Vein endothelial cell (primary cell): ENCODE measurements around the genes LCE6A and SPRR1A.

- CAGE, long polyA plus RNA: no peak
These were observed 602 bp downstream of the S100A10 start for GRCh38 chr1:151992931-151993583.

GRCh38 chr1:152028951-152029539, 7.8 kb downstream of the S100A11 start:
- CAGE, long polyA plus RNA: no peak

DNA sequence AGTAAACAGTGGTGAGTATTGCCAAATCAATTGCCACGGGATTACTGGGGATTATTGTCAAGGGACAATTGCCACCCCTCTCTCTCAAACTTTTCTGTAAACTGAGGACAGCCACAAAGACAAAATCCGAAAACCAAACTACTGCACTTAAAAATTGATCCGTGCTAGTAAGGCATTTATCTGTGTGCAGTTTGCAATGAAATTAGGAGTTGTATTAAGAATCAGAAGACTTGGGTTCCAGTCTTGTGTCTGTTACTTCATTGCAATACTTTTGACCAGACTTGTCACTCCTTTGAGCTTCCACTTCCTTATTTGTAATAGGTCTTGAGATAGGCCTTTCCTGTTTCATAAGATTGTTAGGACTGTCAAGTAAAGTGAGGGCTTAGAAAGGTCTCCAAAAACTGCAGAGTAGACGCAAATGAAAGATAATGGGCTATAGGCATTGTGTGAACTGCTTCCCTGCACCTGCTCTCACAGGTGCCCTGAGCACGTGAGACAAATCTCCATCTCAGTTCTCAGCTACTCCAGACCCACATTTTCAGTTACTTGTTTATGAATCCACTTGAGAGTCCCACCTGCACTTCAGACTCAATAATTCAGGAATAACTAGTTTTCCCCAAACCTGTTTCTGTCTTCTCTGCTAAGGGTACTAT, 1.4 kb upstream of the S100A11 start:
- CAGE, long polyA plus RNA: no peak

DNA sequence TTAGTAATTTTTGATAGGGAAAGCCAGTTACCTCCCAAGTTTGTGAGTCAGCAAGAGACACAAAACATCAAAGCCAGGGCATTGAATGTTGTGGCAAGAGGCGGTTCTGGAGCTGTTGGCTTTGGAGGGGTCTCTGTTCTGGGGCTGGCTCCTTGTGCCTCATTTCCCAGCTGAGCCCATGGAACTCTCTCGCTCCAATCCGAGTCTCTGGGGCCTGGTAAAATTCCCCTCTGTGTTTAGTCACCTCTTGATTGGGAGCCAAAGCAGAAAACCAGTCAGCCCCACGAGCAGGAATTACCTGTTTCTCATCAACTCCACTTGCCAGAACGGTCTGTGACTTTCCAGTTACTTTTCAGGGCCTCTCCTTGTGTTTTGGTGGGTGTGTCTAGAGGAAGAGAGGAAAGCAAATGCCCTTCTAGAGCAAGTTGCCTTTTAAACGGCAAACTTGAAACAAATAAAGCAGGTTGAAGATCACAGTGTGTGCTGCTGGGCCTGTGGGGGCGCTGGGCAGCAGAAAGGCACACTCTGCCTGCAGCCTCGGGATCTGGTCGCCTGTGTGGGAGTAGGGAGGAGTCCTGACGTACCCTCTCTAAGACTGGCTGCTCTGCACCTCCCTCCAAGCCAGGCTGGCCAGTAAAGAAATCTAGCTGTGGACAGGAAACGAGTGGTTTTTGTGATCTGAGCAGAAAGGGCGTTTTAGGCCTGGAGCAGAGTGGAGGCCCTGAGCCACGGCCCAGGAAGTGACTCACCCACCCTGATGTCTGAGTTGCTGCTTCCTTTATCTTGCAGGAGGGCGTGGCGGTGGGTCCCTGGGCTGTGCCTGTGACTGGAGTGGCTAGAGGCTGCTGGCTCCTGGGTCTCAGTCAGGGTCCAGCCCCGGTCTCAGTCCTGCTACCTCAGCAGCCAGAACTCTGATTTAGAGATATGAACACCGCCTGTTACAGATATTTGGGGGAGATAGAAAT, 11.0 kb upstream of the S100A11 start:
- CAGE, long polyA plus RNA: no peak

- CAGE, long polyA plus RNA: no peak
These were observed 909 bp upstream of the C1orf68 start for GRCh38 chr1:152718421-152718804.

DNA sequence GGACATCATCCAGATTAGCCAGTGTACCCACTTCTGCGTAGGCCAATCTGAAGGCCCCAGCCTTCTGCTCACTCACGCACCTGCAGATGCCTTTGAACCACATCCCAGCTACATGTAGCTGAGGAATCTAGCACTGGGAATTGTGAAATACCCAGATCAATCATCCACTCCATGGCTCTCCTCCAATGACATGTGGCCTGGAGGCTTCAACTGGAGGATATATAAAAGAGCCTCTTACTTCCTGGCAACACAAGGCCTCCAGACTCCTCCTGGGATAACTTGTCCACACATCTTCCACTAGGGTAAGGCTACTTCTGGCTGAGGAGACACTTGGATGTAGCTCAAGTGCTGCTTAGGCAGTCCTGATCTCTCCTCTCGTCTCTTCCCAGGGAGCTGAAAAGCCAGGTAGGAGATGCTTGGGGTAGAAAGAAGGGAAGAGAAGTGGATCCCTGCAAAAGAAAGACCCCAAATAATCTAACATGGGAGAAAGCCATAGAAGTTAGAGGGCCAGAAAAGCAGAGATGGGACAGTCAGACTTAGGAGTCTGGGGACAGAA, at the start of gene LCE6A:
TSS of gene LCE6A (plus strand) at position 250 of the 556 bp plus-strand sequence.
- CAGE, long polyA plus RNA: no peak

- CAGE, long polyA plus RNA: no peak
These were observed at the start of gene SPRR1A for GRCh38 chr1:152983745-152984316. SPRR1A (plus strand) TSS chr1:152984081.

- CAGE, long polyA plus RNA: no peak
These were observed 279 bp downstream of the PGLYRP3 start for GRCh38 chr1:153312519-153312826.

DNA sequence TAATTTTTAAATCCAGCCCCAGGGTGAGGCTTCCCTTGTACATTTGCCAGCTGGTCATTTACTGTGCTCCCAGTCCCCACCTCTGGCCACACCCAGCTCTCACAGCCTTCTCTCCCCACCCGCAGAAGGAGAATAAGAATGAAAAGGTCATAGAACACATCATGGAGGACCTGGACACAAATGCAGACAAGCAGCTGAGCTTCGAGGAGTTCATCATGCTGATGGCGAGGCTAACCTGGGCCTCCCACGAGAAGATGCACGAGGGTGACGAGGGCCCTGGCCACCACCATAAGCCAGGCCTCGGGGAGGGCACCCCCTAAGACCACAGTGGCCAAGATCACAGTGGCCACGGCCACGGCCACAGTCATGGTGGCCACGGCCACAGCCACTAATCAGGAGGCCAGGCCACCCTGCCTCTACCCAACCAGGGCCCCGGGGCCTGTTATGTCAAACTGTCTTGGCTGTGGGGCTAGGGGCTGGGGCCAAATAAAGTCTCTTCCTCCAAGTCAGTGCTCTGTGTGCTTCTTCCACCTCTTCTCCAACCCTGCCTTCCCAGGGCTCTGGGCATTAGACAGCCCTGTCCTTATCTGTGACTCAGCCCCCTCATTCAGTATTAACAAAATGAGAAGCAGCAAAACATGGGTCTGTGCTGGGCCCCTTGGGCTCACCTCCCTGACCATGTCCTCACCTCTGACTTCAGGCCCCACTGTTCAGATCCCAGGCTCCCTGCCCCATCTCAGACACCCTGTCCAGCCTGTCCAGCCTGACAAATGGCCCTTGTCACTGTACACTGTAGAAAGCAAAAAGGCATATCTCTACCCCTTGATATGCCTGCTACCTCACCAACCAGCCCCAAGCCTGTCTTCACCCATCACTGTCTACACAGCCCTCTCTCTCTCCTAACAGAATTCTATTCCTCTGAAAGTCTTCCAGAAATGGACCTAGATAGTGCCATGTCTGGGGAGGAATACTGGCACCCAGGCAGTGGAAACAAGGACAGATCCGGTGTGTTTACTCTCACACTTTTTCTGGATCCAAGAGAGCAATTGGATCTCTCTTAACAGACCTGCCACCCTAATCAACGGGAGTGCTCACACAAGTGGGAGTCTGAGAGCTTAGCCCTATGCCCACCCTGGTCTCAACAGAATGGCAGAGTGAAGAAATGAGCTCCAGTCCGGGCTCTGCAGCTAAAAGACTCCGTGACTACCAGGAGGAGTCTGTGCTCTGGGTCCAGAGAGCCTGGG, 3.3 kb downstream of the S100A9 start:
- CAGE, long polyA plus RNA: no peak

- CAGE, long polyA plus RNA: no peak
These were observed 4.3 kb downstream of the S100A8 start for GRCh38 chr1:153386363-153387091.

DNA sequence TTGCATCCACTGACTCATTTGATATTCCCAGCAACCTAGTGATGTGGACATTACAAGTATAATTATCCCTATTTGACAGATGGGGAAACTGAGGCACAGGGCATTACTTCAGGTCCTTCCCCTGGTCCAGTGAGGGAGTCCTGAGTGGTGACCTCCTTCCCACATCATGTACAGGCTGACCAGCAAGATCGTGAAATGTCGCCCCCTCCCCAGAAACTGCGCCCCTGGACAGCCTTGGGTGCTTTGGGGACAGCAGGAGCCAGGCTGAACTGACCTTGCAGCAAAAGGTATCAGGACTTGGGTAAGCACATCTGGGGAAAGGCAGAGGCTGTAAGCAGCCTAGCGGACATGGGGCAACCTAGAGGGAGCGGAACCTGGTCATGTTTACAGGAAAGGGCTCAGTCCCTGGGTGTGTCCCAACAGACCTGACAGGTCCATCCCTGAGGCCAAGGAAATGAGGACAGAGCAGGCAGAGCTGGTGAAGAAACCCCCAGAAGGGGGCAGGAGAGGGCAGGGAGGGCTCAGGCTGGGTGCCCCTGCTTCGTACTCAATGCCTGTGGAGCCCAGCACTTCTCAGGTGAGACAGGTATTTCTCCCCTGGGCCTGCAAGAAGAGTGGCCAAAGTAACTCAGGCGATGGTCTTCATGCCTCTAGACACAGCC, 3.0 kb upstream of the S100A8 start:
- CAGE, long polyA plus RNA: no peak

GRCh38 chr1:153510823-153511244, 25.0 kb downstream of the S100A6 start:
- CAGE, long polyA plus RNA: no peak

GRCh38 chr1:153544363-153544921, 1.2 kb downstream of the S100A4 start:
- CAGE, long polyA plus RNA: no peak

DNA sequence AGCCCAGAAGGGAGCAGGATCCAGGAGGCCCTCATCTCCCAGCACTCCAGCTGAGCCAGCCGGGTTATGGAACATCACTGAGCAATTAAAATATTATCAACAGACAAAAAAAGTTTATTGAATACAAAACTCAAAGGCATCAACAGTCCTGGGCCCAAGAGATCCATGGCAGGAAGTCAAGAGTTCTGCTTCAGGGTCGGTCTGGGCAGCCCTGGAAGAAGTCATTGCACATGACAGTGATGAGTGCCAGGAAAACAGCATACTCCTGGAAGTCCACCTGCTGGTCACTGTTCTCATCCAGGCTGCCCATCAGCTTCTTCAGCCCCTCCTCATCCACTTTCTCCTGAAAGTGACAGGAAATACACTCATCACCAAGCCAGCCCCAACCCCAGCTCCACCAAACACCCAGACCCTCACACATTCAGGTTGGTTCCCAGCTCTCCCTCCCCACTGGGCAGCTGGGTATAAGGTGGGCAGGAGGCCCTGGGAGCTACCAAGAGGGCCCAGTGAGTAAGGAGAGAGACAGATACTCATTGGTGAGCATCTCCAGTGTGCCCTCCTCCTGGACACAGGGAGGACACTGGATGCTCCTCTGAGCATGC, 4.3 kb downstream of the S100A2 start:
- CAGE, long polyA plus RNA: no peak

- CAGE, long polyA plus RNA: no peak
These were observed 1.4 kb downstream of the NPR1 start for GRCh38 chr1:153679776-153680468.

GRCh38 chr1:153688901-153689662, 10.6 kb downstream of the NPR1 start:
- CAGE, long polyA plus RNA: no peak

GRCh38 chr1:153730353-153731187, 2.7 kb downstream of the INTS3 start:
- CAGE, long polyA plus RNA: no peak

GRCh38 chr1:153750441-153751313, 22.8 kb downstream of the INTS3 start:
- CAGE, long polyA plus RNA: no peak

DNA sequence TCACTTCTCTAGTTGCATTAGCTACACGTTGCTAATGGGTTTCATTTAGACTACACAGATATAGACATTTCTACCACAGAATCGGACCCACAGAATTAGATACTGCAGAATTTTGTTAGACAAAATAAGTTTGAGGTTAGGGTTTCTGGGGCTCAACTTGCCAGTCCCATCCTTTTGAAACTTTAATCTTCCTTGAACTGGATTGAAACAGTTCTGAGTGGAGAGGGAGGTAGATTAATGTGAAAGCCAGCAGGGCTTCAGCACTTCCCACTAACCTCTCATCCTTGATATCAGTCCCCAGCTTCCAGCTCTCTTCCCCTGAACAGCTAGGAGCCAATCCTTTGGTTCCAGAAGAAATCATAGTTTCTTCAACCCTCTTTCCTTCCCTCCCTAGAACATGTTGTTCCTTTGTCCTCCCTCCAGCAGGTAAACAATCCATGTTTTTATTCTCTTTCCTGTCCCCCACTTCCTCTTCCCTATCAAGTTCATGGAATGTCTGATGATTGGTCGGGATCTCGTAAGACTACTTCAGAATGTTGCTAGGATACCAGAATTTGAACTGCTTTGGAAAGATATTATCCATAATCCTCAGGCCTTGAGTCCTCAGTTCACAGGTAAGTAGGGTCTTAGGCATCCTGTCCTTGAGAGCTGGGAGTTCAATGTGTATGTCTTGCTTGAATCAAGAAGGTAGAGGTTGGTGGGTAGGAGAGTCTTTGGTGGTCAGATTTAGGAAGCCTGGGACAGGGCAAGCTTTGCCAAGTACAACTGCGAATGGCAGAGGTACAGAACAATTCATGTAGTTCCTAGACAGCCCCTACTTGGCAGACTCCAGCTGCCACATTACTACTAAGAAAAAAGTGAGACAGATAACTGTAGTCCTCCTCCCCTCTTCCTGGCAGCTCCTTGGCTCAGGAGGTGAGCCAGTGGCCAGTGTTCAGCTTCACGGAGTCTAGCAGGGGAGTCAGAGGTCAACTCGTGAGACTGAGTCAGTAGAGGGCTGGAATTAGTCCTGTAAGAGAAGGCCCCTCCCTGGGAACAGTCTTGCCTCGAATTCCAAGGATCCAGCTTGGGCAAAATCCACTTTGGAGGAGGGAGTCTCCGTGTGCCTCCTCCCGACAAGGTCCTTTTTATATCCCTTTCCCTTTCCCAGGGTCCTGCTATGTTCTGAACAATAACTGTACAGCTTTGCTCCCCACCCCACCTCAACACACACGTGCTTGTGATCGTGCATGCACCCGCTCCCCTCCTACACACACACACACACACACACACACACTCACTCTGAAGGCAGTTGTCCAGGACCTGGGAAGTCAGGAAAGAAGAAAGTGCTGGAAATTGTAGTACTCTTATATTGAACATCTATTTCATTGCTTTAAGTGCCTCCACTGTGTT, 22.9 kb upstream of the SLC27A3 start:
- CAGE, long polyA plus RNA: no peak

GRCh38 chr1:153768209-153768747, 6.9 kb upstream of the SLC27A3 start:
- CAGE, long polyA plus RNA: no peak